Metastatic Liver Carcinoma in the Adrenal Gland (tissue), 2 donors: ENCODE data around the gene RERG.

- PRO-cap, 2 experiments, result no peak in any of the 2 experiments
Observed at GRCh38 chr12:13214216-13214489, 17.6 kb downstream of the EMP1 start.

GRCh38 chr12:13505156-13505752 is 308.7 kb downstream of the EMP1 start:
- PRO-cap, 2 experiments, result no peak in any of the 2 experiments

DNA sequence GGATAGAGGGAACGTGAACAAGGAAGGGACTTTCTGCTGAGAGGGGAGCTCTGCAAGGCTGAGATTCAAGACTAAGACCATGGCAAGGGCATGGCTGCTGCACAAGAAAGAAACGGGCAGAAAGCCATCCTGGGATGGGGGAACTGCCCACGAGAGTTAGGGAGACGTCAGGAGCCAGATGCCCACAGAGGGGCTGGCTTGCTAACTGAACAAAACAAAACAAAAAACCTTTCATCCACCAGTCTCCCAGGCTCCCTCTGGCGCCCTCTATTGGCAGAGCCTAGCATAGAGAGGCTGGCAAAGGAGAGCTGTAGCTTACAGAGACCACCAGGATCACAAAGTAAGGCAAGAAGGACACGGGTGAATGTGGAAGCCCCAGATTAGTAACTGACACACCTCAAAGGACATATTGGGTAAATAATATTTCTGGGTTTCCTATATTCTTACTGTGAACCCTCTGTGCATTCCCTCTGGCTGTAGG is 338.2 kb downstream of the EMP1 start:
- PRO-cap, 2 experiments, result no peak in any of the 2 experiments

GRCh38 chr12:14284240-14284778 is 81.2 kb upstream of the ATF7IP start:
- PRO-cap, 2 experiments, result no peak in any of the 2 experiments

DNA sequence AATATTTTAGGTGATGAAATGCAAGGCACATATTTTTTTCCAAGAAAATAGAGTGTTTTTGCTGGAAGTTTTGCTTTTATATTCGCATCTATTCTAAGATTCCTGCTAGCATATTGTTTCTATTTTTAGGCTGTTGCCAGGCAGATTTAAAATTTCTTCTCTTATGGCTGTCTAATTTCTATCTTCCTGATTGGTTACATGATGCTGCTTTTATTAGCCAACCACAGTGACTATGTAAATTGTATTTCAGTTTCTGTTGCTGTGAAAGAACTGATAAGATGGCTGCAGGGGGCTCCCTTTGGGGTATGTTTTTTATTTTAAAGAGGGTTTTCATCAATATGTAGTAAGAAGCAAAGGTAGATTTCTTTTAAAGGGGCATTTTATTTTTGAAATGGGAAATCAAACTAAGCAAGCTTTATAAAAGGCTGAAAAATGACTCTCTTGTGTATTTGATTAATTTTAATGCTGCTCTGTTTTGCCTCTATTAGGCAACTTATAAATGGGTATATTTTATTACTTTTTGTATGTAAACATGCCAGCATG is 42.8 kb downstream of the ATF7IP start:
- PRO-cap, 2 experiments, result no peak in any of the 2 experiments

DNA sequence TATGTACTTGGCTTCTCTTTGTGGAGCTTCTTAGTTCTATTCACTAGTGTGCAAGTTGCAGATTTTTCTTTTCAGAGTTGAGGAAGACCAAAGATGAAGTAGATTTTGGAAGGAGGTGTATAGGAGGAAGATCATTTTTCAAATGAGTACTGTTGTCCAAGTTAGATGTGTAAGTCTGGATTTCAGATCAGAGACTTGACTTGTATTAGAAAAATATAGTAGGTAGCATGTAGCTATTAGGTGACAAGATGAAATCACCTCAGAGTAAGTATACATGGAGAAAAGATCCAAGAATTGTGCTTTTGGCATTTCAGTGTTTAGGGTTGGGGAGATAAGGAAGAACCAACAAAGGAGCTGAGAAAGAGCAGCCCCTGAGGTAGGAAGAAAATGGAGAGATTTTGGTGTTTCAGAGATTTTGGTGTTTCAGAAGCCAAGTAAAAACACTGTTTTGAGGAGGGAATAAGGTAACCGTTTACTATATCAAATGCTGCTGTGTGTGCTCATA is 64.3 kb downstream of the ATF7IP start:
- PRO-cap, 2 experiments, result no peak in any of the 2 experiments

- PRO-cap, 2 experiments, result no peak in any of the 2 experiments
Observed at GRCh38 chr12:14434882-14435311, 69.4 kb downstream of the ATF7IP start.

DNA sequence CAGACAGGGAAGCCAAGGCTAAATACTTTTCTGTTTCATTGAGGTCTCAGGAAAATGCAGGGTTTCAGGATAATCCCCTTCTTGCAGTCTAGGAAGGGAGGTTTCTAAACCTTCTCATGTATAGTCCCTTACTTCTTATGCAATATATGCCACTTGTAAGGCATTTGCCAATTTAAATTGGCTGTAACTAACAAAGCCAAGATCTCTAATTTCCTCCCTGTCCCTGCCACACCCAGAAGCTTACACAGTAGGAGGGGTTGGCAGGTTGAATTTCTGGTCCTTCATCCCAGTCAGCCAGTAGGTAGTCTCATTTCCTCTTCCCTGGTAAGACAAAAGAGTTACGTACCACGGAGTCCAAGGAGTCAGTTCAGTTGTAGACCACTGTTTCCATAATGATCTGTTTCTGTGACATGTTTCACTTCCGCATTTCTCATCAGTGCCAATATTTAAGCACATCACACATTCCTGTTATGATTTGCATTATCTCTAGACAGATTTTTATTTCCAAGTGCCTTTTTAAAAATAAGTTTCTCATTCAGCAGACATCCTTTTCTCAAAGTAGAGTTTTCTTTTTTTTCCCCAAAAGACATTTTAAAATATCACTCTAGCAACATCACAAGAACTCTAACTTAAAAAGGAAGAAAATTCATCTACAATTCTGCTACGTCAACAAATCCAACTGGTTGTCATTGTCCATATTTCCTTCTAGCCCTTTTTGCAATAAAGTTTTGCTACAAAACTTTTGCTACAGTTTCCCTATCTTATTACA is 47.1 kb upstream of the PLBD1 start:
- PRO-cap, 2 experiments, result no peak in any of the 2 experiments

DNA sequence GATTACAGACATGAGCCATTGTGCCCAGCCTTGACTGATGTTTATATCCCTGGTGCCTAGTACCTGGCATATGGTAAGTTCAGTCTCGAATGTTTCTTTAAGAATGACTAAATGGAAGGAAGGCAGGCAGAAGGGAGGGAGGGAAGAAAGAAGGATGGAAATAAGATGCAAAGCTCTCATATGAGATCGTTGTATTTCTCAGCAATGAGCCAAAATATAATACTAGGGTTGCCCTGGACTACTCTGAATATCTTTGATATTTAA is 44.0 kb downstream of the GUCY2C start:
- PRO-cap, 2 experiments, result no peak in any of the 2 experiments

DNA sequence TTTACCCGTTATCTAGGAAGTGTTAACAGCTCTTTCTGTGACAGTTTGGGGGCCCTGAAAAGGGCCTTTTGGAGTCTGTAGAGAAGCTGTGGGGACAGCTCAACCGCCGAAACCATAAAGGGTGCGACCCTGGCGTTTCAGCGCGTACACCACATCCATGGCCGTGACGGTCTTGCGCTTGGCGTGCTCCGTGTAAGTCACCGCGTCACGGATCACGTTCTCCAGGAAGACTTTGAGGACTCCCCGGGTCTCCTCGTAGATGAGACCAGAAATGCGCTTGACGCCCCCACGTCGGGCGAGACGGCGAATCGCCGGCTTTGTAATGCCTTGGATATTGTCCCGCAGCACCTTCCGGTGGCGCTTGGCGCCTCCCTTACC is 268 bp downstream of the H4C16 start:
- PRO-cap, 2 experiments, result no peak in any of the 2 experiments

- PRO-cap, 2 experiments, result no peak in any of the 2 experiments
Observed at GRCh38 chr12:14775075-14775809, 1.0 kb downstream of the H2AJ start.

DNA sequence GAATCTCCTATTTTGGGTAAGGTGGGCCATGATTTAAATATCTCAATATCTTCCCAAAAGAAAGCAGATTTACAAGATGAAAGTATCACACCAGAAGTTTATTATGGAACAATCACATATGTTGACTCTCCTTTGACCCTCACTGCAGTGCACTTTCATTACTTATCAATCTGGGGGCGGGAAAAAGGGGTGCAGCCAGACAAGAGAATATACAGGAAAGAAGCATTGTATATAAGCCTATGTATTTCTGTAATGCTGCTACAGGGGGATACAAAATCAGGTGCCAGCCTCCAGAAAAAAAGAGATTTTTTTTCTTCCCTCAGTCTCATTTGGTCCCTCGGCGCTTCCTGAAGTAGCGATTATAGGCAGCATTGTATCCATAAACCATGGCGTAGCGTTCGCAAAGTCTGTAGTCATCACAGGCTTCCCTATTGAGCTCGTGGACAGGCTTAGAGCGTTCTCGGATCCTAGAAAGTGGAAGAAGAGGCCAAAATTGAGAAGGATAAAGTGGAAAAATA is 3.8 kb downstream of the MGP start:
- PRO-cap, 2 experiments, result no peak in any of the 2 experiments

DNA sequence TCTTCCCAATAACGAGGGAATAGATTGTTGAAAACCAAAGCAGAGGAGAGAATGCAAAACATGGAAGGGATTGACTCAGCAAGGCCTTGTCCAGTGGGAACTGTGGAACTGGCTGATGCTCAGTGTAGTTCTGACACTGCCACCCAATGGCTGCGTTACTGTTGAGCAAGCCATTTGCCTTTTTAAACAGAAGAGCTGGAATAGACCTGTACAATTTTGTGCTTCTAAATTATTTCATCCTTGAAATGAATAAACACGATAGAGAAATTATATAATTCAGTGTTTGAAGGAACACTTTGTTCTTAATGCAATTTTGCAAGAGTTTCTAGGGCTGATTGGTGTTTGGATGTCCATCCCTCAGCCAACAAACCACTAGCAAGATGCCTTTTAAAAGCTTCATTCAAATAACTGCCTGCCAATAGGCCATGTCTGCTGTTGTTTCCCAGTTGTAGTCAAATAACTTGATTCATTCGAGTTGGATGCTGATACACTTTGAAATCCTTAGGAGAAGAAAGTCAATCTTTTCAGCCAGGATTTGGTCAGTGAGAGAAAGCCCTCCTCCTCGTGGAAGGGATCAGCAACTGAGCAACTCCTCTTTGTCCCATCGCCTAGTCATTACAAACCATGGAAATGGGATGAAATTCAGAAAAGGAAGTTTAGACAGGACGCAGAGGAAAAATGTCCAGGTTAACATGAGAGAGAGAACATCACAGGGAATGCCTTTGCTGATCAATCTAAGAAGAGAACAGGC is 7.3 kb upstream of the MGP start:
- PRO-cap, 2 experiments, result no peak in any of the 2 experiments

DNA sequence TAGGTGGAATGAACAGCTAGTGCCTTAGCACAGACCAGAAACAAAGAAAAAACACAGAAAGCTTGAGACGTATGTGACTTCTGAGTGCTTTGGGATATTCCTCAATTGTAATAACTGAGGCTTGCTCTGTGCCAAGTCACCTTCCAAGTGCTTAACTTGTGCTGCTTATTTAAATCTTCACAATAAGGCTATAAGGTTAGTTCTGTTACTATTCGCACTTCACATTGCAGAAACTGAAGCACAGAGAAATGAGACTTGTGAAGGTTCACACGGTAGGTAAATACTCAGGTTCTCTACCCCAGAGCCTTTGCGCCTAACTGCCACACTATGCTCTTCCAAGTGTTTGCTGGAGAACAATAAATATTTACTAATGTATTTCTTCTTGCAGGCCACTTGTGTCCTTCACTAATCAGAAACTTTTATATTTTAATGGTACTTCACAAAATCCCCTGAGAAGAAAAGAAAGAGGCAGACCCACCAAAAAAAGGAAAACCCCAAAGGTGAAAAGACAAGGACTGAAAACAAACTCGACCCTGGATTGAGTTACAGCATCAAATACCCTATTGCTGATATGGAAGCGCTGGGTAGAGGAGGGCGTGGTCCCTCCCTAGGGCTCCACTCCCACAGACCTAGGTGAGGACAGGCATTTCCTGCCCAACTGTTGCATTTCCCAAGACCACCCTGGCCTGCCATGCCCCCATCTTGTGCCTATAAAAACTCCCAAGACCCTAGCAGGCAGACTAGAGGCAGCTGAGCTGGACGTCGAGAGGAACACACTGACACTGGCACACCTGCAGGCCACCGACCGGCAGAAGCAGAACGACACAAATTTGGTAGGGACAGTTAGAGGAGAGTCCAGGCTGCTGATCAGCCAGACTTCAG is 18.2 kb upstream of the MGP start:
- PRO-cap, 2 experiments, result no peak in any of the 2 experiments

DNA sequence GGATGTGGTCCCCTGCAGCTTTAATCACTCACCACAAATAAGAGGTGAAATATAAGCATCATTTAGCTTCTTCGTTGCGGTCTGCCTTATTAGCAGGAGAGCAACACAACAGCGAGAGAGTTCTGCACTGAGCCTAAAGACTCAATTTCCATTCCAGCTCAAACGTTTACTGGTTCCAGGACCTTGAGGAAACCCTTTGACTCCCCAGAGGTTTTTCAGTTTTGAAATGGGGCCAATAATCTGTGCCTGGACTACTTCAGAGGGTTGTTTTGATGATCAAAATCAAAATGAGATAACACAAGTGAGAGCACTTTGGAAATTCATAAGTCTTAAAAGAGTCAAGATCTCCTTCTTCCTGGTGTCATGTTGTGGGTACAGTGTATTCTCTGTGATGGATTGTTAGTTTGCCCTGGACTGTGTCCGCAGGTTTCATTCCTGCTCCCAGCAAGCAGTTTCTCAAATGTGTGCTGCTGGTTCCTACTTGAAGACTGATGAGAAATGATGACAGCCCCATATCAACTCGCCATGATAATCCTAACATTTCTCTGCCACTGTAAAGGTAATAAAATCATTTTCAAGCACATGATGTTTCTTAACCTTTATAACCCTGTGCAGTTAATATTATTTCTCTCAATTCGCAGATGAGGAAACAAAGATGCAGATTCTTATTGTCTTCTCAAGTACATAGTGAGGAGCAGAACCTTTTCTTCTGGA is 52.9 kb downstream of the RERG start:
- PRO-cap, 2 experiments, result no peak in any of the 2 experiments

DNA sequence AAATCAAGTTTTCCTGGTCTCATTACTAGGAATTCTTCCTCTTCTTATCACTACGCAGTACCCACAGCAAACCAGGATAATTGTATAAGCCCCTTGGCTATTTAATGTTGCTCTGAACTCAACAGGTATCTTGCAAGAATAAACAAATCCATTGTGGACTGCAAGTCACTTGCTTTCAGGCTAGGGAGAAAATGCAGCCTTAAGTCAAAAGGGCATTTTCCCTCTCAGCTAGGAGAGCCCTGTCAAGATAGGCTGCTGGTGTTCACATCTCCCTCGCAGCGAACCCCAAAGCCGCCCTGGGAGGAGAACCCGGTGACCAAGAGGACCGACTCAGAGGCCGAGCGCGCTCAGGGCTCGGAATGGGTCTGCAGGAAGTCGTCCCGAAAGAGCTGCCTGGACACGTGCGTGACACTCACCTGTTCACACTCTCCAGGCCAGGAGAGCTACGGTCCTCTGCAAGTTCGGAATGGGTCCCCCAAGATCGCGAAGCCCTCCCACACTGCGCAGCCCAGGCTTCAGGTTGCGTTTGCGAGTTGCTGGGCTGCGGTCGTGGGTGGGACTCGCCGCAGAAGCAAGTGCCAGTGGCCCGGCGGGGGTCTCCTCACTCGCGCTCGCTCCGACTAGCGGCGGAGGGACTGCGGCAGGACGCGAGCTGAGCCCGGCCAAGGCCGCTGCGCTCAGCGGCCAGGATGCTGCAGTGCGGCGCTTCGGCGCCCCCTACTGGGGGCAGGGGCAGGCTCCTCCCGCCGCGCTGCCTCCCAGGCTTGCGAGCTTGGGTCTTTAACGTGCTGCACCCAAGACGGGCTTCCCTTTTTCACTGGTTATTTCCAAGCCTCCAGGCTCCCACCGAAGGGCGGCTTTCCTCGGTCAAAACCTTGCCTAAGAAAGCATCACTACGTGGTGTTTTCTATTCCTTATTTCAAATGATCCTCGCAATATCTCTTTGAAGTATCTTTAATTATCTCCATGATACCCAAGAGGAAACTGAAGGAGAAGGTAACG is at the start of gene RERG:
RERG (minus strand) TSS at position 639 of the 1,002 bp plus-strand sequence.
- PRO-cap, 2 experiments, result no peak in any of the 2 experiments

DNA sequence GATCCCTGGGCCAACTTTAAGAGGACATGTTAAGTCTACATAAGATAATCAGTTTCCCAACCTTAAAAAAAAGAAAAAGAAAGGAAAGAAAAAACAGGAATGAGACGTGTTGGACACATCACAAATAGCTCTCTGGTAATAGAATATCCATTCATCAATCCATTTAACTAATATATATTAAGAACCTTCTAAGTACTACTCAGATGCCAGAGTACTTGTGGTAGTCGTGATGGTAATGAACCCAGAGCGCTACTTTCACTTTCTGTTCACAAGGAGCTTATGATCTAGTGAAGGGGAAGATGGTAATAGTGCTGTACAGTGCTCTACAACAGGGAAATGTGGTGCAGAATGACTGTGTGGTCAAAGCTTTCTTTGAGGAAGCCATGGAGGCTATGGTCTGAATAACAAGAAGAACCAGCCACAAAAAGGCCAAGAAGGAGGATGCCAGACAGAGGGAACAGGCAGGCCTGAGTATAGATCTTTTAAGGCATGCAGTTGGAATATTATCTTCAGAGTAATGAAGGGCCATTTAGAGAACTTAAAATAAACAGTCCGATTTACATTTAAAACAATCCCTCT is 212.0 kb downstream of the PTPRO start:
- PRO-cap, 2 experiments, result no peak in any of the 2 experiments

DNA sequence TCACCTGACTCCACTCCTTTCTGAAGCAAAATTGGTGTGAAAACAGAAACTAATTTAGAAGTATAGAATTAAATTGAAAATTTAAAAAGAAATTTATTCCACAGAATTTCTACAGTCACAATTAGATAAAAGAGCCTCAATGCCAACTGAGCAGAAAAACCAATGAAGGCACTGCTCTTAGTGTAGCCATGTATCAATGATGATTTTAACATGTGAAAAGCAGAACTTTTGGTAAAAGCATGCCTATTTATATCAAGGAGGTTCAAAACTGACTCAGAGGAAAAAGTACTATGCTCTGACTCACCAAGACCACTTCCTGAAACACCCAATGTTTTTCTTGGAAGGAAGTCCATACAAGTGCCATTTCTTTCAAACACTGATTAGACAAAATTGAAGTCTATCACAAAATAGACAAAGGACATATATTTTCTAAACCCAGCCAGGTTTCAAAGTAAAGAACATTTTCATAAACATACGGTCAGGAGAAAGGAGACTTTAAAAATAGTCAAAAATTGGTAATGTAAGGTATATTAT is 88.7 kb downstream of the EPS8 start:
- PRO-cap, 2 experiments, result no peak in any of the 2 experiments

- PRO-cap, 2 experiments, result no peak in any of the 2 experiments
Observed at GRCh38 chr12:15705954-15706471, 83.2 kb downstream of the EPS8 start.

DNA sequence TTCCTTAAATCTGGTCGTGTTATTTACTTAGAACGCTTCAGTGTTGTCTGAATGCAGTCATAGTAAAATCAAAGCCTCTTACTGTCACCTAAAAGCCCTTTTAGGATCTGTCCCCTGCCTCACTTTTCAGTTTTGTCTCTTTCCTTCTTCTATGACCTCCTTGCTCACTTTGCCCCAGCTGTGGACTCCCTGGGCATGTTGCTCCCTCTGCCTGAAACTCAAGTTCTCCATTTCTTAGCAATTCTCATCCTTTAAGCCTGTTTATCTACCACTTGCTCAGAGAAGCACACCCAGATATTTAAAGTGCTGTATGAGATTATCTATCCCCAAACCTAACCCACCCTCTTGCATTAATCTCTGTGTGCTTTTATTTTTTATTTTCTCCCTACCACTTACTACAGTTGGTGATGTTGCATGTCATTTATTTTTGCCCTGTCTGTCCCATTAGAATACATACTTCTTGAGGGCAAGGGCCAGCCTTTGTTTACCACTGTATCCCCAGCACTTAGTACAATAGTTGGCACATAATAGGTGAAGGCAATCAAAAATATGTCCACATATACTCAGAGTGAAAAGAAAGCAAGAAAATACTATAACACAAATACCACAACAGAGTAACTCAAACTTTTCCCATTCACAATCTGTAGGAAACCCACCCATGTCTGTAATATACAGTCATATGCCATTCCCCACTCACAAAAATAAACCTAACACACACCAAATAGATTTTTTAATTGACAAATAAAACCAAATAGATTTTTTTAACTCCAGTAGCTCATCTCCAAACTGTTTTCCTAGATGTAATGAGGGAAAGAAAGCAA is 68.4 kb downstream of the EPS8 start:
- PRO-cap, 2 experiments, result no peak in any of the 2 experiments